Placental pericyte (primary cell): Measurements from ENCODE around the genes HOXC10 and OR9K2.

- CAGE, long polyA plus RNA, result no peak
These were observed 2.4 kb upstream of the HOXC12 start for GRCh38 chr12:53952358-53952631.

DNA sequence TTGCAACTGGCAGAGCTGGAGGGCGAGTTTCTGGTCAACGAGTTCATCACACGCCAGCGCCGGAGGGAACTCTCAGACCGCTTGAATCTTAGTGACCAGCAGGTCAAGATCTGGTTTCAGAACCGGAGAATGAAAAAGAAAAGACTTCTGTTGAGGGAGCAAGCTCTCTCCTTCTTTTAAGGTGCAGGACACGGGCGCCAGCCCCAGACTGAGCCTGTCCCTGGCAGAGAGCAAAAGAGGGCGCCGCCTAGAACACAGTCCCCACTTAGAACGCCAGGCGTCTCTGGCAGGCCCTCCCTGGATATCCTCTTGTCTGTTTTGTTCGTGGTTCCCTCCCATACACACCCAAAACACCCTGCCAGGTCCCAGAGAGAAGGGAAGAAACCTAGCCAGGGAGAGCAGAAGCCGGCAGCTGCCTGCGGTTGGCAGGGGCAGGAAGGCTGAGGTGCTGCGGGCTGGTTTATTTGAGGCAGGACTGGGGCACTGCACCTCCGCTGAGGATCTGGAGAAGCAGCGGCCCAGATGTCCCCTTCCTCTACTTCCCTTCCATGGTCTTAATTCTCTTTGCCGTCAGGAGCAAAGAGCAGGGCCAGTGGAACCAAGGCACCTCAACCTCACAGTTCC, 1.8 kb downstream of the HOXC12 start:
- CAGE, long polyA plus RNA, result no peak

DNA sequence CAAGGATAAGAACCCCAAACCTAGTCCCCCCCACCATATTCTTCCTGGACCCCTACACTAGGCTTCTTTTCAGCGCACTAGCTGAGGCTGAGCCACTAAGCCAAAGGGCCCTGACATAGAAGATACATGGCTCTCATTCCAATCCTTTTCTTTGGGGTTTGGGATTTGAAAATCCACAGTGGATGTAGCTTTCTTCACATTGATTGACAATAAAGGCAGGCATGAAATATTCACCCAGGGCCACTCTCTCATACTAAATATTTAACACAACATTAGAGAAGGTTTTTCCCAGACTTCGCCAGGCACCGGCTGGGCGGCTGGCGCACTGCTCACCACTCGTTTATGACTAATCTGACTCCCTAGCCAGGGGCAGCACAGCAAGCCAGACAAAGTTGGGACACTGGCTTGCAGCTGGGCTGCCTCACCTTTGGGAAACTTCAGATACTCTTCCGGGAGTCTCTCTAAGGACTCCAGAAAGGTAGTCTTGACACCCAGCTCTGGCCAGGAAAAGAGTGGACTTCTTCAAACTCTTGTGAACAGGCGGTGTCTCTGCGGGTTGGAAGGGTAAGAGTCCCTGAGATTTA, 725 bp upstream of the HOXC11 start:
- CAGE, long polyA plus RNA, result no peak

DNA sequence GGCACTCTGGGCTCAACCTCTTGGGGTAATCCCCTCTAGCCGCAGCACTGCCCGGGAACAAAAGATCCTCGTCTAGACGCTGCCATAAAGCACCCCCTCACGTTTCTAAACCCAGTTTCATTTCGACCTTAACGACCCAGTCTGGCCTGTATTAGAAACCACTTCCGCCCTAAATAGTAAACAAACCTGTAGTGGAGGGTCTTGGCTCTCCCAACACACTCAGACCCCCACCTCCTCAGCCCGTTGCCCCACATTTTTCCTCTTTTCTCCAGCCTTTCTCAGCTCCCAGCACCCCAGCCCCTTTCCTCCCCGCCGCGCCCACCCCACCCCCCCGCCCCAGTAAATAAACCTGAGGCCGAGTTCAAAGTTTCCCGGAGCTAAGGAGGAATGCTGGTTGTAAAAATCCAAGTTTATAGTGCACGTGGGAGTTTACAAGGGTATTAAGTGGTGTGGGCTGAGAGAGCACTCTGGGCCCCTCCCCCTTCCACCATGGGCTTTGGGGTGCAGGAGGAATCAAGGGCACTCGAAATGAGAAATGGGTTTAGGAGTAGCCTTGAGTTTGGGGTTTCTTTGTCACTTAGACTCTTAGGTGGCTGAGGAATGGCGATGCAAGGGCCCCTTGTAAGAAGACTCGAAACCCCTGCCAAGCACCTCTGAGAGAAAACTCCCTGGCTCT, 5.4 kb downstream of the HOXC11 start:
- CAGE, long polyA plus RNA, result no peak

GRCh38 chr12:53984929-53986066, at the start of gene HOXC10:
TSS of gene HOXC10 (plus strand) at chr12:53985146.
- CAGE, long polyA plus RNA, result no peak

DNA sequence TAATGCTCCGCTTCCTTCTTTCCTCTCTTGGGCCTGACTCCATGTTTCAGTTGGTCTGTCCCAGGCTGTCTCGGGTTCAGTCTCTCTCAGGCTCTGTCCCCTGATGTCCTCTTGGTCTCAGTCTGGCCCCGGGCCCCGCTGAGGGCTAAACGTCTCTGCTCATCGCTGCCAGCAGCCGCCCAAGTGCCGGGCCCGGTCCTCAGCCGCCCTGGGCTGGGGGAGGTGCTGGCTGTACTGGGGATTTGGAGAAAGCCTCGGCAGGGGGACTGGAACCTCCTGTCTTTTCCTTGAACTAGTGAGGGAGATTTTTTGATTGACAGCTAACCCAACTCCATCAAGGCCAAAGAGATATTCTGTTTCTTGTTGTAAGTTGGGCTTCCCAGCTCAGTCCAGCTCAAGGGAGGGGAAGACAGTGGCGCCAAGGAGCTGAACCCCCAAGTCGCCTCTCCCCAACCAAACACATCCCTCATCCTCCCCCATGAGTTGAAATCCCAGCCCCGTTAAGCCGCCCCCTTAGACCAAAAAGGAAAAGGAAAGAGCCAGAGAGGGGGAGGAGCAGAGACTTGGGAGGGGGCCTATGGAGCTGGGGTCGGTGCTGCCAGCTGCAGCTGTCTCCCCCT, 2.1 kb upstream of the HOXC9 start:
- CAGE, long polyA plus RNA, result no peak

DNA sequence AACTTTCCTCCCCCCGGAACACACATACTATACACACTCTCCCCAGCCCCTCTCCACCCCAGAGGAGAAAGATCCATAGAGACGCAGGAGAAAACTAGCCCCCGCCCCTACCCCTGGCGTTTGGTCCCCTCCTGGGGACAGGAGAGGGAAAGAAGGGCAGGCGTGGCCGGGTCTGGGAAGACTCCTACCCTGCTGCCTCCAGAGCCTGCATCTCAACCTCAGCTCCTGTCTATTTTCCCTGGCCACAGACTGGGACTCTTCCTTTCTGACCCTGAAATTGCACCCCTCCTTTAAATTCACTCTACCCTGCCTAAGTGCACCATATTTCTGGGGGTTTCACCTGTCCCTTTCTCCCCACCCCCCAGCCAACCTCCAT, 1.6 kb upstream of the HOXC9 start:
- CAGE, long polyA plus RNA, result no peak

DNA sequence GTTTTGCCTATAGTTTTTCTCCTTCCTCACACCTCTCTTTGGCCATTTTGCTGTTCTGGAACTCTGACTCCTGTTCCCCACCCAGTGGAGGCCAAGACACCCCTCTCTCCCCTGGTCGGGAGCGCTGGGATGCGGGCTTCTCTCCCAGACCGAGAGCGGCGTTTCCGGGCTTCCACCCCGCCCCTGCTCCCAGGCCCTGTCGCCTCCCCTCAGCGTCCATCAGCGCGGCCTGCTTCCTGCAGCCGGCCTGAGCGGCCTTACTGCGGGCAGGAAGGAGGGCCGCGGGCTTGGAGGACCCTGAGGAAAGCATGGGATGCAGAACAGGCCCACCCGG, 4.0 kb upstream of the HOXC8 start:
- CAGE, long polyA plus RNA, result no peak

- CAGE, long polyA plus RNA, result no peak
These were observed 2.9 kb upstream of the HOXC8 start for GRCh38 chr12:54005898-54006290.

DNA sequence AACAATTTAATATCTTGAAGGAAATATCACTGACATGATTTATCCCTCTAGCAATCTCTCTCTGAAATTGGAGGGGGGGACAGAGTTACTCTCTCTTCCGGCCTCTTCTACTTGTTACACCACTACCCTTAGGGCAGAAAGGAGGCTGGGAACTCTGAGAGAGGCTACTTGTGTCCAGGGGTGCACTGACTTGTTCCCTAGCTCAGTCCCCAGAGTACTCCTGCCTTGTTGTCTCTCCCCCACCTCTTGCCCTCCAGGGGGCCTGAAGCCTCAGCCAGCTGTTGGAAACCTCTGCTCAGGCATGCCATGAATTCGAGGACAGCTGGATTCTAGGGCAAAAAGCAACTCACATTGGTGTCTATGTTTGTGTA, 2.2 kb upstream of the HOXC6 start:
- CAGE, long polyA plus RNA, result no peak

DNA sequence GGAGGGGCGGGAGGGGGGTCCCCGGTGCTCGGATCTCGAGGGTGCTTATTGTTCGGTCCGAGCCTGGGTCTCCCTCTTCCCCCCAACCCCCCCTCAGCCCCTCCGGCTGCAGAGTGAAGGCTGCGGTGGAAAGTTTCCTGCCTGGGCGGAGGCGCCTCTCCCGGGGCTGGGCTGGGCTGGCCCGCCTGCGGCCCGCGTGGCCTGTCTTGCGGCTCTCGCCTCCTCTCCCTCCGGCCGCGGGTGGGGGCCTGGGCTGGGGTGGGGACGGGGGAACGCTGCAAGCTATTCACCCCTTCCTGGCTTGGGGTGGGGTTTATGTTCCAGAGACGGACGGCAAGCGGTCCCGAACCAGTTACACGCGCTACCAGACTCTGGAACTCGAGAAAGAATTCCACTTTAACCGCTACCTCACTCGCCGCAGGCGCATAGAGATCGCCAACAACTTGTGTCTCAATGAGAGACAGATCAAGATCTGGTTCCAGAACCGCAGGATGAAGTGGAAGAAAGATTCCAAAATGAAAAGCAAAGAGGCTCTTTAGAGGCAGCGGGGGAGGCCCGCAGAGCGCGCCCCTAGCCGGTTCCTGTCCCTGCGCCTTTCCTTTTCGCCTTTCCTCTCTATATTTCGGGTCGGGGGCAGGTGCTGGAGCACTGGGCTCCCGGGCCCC, 1.2 kb downstream of the HOXC5 start:
- CAGE, long polyA plus RNA, result no peak

- CAGE, long polyA plus RNA, result no peak
These were observed 25.8 kb upstream of the SMUG1 start for GRCh38 chr12:54214498-54215061.

DNA sequence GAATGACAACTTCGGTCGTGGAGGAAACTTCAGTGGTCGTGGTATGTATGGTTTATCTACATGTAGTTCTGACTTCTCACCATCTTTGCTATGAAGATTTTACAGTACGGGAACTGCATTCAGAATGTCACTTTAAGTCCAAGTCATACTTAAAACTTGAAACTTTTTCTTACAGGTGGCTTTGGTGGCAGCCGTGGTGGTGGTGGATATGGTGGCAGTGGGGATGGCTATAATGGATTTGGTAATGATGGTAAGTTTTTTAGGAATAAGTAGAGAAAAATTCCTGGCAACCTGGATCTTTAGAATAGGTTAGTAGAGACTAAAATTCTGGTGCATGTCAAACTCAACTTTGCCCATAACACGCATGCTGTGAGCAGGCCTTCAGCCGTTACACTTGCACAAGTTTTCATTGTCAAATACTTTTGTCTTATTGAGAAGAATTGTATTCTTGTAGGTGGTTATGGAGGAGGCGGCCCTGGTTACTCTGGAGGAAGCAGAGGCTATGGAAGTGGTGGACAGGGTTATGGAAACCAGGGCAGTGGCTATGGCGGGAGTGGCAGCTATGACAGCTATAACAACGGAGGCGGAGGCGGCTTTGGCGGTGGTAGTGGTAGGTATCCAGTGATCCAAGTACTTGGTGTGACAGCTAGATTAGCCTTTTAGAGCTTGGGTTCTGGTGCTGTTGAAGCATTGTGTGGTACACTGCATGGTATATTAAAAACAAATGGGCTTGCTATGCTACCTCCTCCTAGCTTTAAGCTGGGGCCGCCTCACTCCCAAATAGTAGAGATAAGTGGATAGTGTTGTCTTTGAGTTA, 2.3 kb downstream of the HNRNPA1 start:
- CAGE, long polyA plus RNA, result no peak

- CAGE, long polyA plus RNA, result no peak
These were observed 4.6 kb downstream of the HNRNPA1 start for GRCh38 chr12:54285056-54285679.

GRCh38 chr12:54306859-54307558, 6.2 kb upstream of the NFE2 start:
- CAGE, long polyA plus RNA, result no peak

DNA sequence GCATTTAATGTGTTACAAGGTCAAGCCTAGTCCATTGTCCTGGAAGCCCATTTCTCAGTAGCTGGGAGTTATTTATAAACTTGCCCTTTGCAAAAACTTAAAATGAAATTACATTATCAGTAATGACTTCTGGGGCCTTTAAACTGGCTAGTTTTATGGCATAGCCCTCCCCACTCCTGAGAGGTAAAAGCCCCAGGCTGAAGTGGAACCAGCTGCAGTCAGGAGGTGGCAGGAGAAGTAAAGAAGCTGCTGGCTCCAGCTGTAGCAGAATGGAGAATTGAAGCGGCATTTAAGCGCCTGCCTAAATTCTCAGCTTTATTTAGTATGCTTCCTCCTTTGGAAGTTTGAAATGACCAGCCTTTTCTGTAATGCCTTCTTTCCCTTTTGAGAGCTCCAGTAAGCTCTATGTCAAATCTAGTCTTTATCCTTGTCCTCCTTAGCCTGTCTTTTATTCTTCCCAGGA, 12.5 kb downstream of the COPZ1 start:
- CAGE, long polyA plus RNA, result no peak

DNA sequence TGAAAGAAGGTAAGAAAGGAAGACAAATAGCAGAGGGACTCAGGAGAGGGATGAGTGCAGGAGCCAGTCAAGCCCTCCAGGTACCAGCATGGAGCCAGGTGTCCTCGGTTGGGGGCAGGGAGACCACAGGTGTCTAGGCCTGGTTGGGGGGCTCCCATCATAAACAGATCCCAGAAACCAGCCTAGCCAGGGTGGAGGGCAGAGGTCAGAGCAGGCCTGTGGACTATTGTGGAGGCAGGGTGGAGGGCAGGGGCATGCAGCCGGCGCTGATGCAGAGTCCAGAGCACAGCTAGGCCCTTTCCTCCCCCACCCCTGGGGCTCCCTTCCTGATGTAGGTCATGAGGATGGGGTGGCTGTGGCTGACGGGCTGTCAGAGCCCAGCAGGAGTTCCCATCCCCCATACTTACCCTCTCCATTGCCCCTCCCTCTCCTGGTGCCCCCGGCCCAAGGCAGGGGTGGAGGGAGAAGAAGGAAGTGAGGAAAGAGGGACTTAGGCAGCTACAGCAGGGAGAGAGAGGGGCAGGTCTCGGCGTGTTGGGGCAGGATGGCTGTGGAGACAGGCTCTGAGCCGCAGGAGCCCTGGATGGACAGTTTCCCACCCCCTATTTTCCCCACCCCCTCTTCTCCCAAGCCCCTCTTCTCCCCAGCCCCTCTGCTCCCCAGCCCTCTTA, 5.6 kb upstream of the ZNF385A start:
- CAGE, long polyA plus RNA, result no peak

GRCh38 chr12:54427903-54428709, 9.0 kb upstream of the ITGA5 start:
- CAGE, long polyA plus RNA, result no peak

GRCh38 chr12:54684974-54685792, 37.0 kb upstream of the DCD start:
- CAGE, long polyA plus RNA, result no peak

- CAGE, long polyA plus RNA, result no peak
These were observed at the start of gene OR9K2 for GRCh38 chr12:55126175-55126587. TSS of gene OR9K2 (plus strand) at chr12:55126406.